T47D (cell line): ENCODE data around the gene ZNF335.

- RRBS: no CpG with 5 or more reads among the region's 14 CpGs
These were observed 9.7 kb downstream of the PLTP start for GRCh38 chr20:45902209-45902774.

GRCh38 chr20:45934771-45935683, 544 bp downstream of the PCIF1 start:
- RRBS: 1% methylated on average over 40 of the region's 90 CpGs

DNA sequence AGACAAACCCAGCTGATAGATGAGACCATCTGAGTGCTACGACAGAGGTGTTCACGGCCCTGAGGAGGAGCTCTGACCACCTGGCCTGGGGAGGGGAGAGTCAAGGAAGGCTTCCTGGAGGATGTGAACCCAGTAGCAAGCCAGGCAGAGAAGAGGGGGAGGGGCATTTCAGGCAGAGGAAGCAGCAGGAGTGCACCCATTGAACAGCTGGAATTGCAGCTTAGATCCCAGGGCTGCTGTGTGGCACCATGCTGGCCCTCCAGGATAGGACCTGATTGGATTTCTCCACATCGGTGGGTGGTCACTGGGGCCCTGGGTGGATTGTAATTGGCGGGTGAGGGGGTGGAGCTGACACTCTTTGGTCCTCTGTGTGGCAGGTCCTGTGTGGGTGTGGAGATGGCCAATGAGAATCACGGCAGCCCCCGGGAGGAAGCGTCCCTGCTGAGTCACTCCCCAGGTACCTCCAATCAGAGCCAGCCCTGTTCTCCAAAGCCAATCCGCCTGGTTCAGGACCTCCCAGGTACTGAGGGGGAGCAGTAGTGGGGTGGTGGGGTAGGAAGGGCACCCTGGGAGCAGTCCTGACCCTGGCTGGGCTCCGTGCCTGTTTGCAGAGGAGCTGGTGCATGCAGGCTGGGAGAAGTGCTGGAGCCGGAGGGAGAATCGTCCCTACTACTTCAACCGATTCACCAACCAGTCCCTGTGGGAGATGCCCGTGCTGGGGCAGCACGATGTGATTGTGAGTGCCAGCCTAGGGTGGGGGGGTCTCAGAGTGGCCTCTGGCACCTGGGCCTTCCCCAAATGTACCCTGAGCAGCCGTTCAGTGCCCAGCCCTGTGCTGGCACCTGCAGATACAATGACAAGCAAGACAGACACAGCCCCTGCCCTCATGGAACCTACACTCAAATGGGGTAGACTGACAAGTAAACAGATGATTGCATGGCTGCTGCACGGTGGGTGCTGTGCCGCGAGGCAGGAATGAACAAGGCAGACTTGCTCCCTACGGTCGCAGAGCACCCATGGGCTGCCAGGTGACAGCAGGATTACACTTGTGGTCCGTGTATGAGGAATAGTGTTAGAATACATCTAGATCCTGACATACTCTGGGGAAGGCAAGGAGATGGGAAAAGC, 4.5 kb downstream of the PCIF1 start:
- RRBS: no CpG with 5 or more reads among the region's 21 CpGs

DNA sequence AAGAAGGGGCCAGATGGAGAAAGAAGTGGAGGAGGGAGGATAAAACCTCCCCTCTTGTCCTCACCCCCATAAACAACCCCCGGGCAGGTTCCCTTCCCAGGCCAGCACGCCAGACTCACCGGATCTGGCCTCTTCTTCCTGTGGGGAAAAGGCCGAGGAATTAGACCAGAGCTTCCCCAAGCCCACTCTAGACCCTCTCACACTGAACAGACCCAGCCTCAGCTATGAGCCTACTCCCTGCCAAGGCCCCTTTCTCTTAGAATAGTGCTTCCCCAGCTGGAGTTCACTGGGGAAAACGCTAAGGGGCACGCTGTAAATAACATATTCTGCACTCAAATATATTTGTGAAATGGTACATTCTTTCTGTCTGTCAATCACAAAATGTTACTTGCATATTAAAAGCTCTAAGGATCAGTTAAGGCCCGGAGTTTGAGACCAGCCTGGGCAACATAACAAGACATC, 11.2 kb downstream of the ZNF335 start:
- RRBS: 94% methylated on average over 2 of the region's 7 CpGs

DNA sequence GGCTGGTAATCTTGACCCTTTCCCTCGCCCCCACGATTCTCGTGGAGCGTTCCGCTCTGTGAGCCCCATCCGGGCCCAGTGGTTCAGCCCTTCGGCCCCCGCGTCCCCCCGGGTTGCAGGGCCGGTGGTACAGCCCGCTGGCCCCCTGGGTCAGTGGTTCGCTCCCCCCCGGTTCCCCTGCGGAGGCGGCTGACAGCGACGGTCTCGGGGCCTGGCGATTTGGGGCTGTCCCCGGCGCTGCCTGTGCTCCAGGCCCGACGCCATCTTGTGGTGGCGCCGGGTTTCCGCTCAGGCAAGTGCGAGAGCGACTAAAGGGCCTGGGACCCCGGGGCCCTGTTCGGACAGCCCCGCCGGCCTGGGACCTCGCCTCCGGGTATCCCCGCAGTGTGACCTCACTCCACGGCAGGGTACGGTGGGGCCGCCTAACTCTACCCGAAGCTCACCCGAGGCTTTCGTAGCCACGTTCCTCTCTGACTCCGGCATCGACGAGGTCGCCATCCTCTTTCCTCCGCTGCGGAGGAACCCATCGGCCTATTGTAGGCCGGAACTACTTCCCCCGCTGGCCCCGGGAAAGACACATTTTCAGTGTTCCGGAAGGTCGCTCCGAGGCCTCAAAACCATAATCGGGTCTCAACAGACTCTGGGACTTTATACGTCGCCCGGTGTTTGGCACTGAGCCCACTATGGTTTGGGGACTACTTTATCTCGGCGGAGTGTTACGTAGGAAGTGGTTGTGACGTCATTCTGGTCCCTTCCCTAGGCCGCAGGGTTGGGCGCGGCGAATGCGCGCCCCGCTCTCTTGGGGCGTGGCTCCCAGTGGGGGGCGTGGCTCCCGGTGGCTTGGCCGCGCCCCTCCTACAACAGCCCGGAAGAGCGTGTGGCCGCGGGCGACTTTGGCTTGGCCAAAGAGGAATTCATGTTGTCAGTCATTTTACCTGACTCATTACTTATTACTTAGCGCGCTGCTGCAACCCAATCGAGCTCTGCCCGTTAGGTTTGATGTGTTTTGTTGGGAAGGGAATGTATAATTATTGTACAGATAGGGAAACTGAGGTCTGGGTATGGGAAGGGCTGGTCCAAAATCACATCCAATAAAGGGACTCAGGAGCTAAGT, at the start of gene ZNF335:
Gene ZNF335 (minus strand): TSS at position 525 of the 1,114 bp plus-strand sequence.
- RRBS: 1% methylated on average over 49 of the region's 85 CpGs

- RRBS: no CpG with 5 or more reads among the region's 5 CpGs
These were observed 88.7 kb downstream of the CD40 start for GRCh38 chr20:46206828-46207258.

DNA sequence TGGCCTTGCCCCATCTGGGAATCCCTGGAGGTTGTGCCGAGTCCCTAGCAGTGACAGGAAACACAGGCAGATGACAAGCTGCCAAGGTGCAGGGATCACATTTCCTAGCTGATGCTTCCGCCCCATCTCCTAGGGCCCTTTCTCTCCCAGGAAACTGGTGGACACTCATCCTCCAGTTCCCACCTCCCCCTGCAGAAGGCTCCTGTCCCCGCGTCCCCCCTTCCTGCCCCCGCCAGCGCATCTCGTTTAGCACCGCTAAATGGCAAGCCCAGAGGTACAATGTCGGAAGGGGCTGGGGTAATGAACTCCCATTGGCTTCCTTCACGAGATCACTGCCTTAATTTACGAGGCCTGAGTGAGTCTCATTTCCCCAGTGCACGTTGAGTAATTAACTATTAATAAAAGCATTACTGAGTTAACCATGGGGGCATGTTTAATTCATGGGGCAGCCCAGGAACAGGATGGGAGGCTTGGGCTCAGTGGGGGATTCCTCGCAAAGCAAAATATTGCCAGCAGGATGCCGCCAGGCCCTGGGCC, 20.6 kb downstream of the SLC35C2 start:
- RRBS: no CpG with 5 or more reads among the region's 14 CpGs

DNA sequence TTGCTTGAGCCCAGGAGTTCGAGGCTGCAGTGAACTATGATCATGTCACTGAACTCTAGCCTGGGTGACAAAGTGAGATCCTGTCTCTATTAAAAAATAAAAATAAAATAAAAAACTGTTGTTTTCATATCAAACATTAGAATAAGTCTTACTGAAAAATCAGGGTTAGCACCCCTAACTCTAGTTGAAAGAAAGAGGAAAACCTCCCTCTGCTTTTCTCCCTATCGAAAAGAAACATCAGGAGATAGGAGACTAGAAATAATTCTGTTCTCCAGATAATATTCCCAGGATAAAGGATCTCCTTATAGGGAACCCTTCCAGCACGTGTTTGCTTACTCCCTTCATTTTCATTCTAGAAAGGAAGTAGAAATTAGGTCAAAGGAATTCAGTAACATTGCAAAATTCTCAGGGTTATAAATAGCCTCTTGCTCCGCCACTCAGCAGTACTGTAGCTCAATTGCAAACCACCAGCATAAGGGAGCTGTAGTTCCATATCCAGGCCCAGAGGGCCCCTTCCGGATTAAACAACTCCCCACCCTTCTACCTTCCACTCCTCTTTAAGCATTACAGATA, 6.3 kb downstream of the ELMO2 start:
- RRBS: no CpG with 5 or more reads among the region's 5 CpGs

DNA sequence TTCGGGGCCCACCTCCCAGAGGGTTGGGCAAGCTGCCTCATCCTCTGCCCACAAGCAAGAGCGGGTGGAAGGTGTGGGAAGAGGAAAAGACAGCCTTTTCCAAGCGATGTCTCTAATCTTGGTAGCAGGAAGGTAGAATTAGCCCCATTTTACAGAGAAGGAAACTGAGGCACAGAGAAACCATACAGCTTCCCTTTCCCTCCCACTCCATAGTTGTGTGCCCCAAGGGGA, 174 bp upstream of the OCSTAMP start:
- RRBS: no CpG with 5 or more reads among the region's 3 CpGs

DNA sequence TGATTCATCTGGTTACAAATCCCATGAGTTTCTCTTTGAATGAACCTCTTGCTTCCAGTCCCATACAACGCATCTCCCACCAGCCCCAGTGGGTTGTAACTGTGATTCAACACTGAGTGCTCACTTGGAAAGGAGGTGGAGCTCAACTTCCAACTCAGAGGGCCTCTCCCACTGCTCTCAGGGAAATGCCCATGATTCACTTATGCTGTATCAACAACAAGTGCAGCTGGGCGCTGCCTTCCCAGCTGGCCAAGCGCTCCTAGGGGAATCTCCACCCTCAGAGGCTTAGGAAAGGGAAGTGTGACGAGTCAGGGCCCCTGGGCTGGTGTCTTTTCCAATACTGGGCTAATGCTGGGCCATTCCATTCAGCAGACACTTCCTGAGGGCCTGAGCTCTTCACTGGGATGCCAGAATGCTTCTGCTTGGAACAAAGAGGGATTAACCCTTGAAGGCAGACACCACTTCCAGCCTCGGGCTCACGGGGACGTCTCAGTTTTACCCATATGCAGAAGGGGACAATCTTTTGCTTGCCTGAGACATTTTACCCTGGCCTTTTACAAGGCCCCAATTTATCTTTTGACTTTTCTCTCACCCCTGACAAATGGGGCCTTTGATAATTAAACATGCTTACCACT, 8.1 kb upstream of the OCSTAMP start:
- RRBS: no CpG with 5 or more reads among the region's 7 CpGs

GRCh38 chr20:46701938-46702380, 7.5 kb upstream of the SLC2A10 start:
- RRBS: no CpG with 5 or more reads among the region's 6 CpGs

- RRBS: 13% methylated on average over 4 of the region's 17 CpGs
These were observed 4.9 kb downstream of the SLC2A10 start for GRCh38 chr20:46714006-46715016.

DNA sequence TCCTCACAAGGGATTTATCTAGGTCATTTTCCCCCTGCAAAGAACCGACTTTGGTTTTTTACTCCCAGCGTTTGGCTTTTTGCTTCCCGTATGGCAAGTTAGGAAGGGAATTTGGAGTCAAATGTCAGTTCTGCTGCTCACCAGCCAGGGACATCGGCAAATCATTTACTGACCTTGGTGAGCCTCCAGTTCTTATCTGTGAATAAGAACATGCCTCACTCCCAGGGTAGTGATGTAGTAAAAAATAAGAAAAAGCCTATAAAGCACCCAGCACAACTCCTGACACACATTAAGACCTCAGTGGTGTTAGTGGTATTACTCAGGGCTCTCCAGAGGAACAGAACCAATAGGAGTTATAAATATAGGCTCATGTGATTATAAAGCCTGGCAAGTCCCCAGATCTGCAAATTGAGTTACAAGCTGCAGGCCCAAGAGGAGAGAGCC, 71.5 kb upstream of the EYA2 start:
- RRBS: no CpG with 5 or more reads among the region's 4 CpGs

DNA sequence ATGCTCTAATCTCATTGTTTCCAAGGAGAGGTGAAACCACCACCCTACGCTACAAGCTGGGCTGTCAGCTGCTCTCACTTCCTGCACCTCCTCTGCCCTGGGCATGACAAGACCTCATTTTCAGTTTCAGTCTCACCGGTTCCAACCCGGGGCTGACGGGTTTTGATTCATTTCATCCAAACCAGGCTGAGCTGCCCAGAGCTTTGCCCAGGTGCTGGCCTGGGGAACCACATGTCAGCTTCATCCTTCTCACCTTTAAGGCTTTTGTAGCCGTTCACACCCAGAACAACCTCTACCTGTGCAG, 99.7 kb downstream of the EYA2 start:
- RRBS: no CpG with 5 or more reads among the region's 5 CpGs

DNA sequence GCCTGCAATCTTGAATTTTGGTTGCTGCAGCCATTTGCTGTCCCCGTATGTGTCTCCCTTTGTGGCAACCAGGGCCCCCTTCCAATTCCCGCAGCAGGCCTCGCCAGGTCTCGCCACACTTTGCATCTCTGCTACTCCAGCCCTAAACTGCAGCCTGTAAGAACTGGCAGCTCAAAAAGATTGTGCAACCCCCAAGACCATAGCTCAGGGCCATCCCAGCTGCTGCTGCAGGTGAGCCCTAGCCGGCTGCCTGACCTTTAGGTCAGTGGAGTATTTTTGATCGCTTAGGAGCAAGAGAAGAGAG, 138.2 kb downstream of the EYA2 start:
- RRBS: no CpG with 5 or more reads among the region's 6 CpGs

DNA sequence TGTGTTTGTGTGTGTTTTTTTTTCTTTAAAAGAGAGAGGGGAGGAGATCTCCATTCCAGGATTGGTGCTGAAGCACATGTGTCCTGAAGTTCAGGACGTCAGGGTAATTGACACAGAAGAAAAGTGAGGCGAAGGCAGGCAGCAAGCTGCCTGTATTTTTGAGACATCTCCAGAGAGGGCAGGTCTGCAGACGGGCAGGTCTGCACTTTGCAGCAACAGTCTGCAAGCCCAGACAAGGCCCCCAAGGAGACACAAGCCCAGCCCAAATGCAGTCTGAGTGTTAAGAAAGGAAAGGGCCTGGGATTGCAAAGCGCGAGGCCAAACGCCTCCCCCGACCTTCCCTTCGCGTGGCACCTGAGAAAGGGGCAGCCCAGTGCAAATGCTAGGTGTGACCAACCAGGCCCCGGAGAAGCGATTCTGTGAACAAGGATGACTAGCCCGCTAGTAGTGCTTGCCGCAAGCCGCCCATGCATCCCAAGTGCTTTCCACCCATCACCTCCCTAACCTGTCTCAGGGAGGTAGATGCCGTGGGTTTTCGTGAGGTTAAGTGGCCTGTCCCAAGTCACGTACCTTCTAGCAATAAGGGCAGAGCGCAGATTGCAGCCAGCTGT, 230.5 kb downstream of the ZMYND8 start:
- RRBS: no CpG with 5 or more reads among the region's 18 CpGs

GRCh38 chr20:47221207-47221545, 135.3 kb downstream of the ZMYND8 start:
- RRBS: no CpG with 5 or more reads among the region's 10 CpGs

GRCh38 chr20:47275415-47275991, 81.0 kb downstream of the ZMYND8 start:
- RRBS: no CpG with 5 or more reads among the region's 7 CpGs

DNA sequence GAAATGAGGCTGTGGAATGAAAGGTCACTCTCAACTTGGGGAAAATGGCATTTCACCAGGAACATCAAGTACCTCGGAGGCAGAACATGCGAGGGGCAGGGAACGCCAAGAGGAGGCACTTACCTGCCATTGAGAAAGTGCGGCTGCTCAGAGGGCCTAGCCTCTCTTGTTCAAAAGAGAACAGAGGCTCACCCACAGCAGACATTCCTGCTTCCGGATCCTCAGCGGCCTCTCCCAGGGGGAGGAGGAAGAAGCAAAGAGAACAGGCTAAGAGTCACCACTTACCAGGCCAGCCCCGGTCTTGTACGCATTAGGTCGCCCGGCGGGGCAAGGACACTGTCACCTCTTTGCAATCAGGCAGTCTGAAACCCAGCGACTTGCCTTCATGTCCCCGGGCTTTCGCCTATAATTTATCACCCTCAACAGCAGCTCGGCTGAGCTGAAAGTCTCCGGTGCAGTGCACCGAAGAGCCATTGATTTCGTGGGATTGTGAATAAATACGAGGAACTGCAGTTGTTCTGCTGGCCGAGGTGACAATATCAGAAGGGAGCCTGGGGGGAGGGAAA, 37.6 kb downstream of the ZMYND8 start:
- RRBS: 3% methylated on average over 9 of the region's 20 CpGs

DNA sequence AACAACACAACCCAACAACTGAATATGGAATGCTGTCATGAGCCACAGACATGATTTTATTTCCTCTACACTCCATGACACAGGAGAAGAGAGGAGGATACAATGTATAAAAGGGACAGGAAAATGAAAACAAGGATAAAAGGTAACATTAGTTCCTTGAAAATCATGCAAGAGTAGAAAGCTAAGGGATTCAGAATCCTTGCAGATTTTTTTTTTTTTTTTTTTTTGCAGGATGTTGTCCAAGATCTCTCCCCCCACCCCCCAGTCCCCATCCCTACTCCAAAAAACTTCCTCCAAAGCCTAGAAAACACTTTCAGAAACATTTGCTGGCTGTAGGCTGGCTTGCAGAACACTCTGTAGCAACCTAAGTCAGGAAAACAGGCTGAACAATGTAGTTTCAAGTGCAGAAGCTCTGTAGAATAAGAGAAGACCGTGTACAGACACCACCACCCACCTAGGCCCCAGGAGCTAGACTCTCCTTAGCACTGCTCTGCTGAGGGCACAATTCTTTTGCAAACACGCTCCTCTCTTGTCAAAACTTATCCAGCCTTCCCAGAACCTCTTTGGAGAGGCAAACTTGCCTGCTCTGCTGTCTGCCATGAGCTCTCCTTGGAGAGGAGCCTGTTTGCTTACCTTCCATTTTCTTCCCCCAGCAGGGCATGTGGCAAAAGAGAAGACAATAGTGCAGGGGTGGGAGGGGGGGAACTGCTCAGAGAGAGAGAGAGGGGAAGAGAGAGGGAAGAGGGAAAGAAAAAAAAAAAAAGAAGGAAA, 730 bp downstream of the ZMYND8 start:
- RRBS: no CpG with 5 or more reads among the region's 2 CpGs